ENCODE results near the gene PROKR1.

DNA sequence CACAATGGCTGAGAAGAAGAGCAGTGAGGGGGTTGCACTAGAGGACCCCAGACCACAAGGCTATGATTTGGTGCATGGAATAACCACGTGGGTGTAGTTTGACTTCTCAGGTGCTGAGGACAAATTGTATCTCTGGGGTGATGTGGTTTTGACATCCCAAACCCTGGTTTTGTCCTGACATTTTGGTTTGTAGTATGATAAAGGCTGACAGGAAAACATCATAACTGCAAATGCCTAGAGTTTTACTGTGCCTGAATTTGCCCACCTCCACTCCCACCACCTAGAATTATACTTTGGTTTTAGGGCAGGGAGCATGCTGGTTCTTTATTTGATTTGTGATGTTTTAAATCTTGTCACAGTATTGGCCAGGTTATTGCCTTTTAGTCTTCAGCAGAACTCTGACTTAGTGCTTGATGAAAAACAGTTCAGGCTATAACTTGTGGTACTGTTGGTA is 29.6 kb downstream of the PLEK start:
- PRO-cap, 2 experiments = no peak in any of the 2 experiments

DNA sequence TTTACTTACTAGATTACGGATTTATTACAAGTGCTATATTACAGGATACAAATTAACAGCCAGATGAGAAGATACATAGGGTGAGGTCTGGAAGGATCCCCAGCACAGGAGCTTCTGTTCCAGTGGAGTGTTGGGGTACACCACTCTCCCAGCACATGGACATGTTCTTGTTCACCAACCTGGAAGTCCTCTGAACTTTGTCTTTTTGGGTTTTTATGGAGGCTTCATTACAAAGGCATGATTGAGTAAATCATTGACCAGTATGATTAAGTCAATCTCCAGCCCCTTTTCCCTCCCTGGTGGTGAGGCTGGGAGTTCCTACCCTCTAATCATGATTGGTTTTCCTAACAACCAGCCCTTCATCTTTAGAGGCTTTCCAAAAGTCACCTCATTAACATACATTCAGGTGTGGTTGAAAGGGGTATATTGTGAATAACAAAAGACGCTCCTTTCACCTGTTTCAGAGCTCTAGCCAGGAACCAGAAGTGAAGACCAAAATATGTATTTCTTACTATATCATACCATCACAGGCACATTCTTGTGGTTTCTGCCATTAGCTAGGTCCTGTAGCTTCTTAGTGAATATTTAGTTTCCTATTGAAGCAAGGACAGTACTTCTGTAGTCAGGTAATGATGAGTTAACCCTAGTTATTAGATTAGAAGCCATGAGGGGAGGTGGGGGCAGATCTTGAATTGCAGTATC is 38.4 kb downstream of the APLF start:
- PRO-cap, 2 experiments = no peak in any of the 2 experiments

GRCh38 chr2:68643395-68643903 is at the start of gene PROKR1:
Gene PROKR1, plus strand, starts transcription at chr2:68643579.
- PRO-cap, 2 experiments = no peak in any of the 2 experiments

DNA sequence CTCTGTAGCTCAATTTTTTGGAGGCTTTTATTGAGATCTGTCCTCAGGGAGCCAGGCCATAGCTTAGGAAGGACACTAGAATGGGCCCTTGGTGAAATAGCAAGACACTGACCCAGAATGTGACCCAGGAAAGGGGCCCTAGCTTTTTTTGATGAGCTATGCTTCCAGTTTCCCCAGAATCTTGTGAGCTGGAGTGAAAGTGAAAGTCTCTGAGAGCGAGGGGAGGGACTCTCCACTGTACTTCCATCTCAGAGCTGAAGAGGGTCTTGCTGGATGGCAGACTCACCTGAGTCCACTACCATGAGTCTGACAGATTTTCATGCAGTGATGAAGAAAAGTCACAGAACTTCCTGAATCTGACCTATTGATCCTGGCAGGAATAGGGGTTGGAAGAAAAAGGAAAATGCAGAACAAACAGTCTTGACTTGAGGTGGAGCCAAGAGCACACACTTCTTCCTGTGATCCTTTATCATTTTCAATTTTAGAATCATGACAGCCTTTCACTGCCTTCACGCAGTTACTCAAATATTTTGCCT is 3.1 kb downstream of the ARHGAP25 start:
- PRO-cap, 2 experiments = peak in 1 of 2 experiments; most common plus-strand start position 251 of the sequence (in 1); most common minus-strand start position 121 of the sequence (in 1)

GRCh38 chr2:68828913-68829977 is 42.0 kb downstream of the BMP10 start:
- PRO-cap, 2 experiments = no peak in any of the 2 experiments

- PRO-cap, 2 experiments = no peak in any of the 2 experiments
Observed at GRCh38 chr2:68856987-68857524, 14.1 kb downstream of the BMP10 start.

- PRO-cap, 2 experiments = no peak in any of the 2 experiments
Observed at GRCh38 chr2:69046125-69046726, 33.2 kb downstream of the ANTXR1 start.

DNA sequence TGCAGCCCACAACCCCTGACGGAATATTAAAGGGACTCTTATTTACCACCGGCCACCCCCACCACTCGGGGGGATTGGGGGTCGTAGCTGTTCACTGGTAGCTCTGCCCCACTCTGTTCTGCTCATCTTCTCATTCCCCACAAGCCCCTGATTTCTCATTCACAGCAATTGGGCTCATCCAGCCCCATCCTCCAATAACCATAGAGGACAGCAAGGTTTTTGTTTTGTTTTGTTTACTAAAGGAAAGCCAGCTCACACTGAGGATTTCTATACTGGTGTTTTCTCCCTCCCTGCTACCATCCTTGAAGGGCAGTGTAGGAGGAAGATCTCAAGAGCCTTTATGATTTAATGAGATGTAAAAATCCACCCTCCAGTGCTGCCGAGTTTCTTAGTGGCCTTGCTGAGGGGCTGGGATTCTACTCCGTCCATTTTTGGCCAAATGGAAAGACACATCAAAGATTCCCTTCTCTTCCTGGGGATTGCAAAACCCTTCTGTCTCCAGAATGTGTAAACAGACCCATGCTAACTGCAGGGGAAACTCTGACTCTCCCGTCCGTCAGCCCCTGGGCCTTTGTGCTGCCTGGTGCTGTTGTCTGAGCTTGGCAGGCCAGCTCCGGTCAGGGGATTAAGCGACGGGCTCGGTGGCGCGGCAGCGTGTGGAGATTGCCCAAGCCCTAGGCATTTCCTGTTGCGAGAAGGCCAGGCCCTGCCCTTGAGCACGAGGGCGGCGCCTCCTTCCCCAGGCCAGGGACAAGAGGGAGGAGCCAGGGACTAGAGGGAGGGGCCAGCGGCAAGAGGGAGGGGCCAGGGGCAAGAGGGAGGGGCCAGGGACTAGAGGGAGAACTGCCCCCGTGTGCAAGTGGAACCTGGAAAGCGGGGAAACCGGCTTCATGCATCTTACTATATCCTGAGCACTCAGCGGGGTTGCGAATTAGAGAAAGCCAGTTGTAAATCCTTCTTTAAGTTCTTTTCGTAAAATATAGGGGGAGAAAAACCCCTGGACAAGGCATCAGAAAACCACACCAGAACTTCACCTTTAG is 165.1 kb downstream of the ANTXR1 start:
- PRO-cap, 2 experiments = peak in 2 of 2 experiments; most common plus-strand start position 862 of the sequence (in 1); most common minus-strand start position 658 of the sequence (in 2)

DNA sequence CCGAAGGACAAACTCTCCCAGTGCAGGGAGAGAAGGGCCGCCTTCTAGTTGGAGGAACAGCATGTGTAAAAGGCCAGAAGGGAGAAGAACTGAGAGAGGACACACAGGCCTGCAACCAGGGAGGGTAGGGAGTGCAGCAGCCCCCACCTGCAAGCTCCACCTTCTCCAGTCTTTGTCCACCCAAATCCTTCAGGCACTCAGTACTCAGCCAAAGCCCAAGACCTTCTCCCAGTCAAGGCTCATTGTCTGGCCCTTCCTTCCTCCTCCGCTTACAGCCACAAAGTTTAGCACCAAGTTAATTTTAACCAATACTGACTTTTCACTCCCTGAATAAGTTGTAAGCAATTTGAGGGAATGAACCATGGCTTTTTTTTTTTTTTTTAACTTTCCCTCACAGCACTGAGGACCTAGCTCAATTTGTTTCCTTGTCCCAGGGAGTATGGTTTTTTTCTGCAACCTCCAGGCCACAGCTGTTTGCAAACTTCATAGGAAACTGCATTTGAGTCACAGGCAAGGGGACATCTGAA is 181.7 kb downstream of the GFPT1 start:
- PRO-cap, 2 experiments = no peak in any of the 2 experiments

- PRO-cap, 2 experiments = no peak in any of the 2 experiments
Observed at GRCh38 chr2:69253589-69254399, 133.2 kb downstream of the GFPT1 start.

- PRO-cap, 2 experiments = peak in 1 of 2 experiments; most common plus-strand start chr2:69306600 (in 1); most common minus-strand start chr2:69306463 (in 1)
Observed at GRCh38 chr2:69306095-69306768, 80.8 kb downstream of the GFPT1 start.

DNA sequence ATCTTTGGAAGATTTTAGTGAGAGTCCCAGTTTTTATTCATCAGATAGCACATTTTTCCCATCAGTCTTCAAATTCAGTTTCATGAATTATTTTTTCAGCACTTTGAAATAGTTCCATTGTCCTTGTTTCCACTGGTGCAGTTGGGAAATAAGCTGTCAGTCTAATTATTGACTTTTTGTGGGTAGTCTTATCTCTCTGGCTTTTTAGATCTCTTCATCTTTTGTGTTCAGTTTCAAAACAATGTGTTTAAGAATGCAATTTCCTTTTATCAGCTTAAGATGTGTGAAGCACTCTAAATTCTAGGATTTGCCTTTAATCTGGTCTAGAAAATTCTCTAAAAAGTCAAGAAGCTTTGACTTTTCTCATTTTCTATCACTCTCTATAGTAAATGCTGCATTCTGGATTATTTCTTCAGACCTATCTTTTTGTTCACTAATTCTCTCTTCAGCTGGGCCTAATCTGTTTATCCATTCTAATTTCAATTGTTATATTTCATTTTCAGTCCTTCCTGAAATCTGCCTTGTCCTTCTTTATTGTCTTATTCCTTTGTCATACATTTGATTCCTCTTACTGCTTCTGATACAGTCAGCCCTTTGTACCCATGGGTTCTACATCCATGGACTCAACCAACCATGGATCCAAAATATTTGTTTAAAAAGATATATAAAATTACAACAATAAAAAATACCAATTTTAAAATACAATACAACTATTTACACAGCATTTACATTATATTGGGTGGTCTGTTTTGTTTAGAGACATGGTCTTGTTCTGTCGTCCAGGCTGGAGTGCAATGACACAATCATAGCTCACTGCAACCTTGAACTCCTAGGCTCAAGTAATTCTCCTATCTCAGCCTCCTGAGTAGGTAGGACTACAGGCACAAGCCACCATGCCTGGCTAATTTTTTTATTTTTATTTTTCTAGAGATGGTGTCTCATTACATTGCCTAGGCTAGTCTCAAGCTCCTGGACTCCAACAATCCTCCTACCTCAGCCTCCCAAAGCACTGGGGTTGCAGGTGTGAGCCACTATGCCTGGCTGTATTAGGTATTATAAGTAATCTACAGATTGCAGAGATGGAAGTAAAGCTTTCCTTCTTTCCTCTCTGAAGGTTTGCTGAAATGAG is 70.1 kb downstream of the GFPT1 start:
- PRO-cap, 2 experiments = no peak in any of the 2 experiments

- PRO-cap, 2 experiments = no peak in any of the 2 experiments
Observed at GRCh38 chr2:69388075-69388573, 1.1 kb upstream of the GFPT1 start.

DNA sequence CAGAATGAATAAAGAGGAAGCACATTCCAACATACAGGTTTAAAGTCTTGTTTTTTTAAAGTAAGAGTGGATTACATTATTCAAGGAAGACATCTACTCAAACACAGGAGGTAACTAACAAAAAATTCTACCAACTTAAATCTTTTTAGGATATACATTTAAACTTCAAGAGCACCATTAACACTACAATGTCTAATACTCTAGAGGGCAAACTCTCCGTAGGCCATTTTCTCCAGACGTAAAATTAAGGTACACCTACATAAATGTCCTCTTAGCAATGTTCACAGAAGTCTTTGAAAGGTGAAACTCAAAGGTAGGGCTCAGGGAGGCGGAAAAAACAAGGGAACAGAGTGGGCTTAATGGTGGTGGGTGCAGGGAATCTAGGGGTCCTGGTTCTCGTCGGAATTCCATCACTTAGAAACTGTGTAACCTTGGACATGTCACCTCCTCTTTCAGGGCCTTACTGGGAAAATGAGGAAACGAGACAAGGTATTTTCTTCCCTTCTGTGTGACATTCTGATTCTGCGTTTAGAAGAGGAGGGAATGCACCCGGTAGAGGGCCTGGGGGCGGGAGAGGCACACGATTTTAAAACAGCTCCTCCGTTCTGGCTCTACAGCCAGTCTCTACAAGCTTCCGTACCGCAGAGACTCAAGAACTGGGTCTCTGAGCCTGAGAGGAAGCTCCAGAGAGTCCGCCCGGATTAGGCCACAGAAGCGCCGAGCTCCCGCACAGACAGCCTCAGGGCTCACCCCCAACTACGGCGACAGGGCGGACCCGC is 579 bp downstream of the NFU1 start:
- PRO-cap, 2 experiments = peak in 2 of 2 experiments; most common plus-strand start position 616 of the sequence (in 1); most common minus-strand start position 418 of the sequence (in 2)

- PRO-cap, 2 experiments = peak in 1 of 2 experiments; most common plus-strand start chr2:69577115 (in 1)
Observed at GRCh38 chr2:69576706-69577355, 66.7 kb downstream of the AAK1 start.

- PRO-cap, 2 experiments = no peak in any of the 2 experiments
Observed at GRCh38 chr2:69692915-69693307, 49.0 kb upstream of the ANXA4 start.

GRCh38 chr2:69694087-69694875 is 47.7 kb upstream of the ANXA4 start:
- PRO-cap, 2 experiments = no peak in any of the 2 experiments

GRCh38 chr2:69756002-69756526 is 14.1 kb downstream of the ANXA4 start:
- PRO-cap, 2 experiments = no peak in any of the 2 experiments

DNA sequence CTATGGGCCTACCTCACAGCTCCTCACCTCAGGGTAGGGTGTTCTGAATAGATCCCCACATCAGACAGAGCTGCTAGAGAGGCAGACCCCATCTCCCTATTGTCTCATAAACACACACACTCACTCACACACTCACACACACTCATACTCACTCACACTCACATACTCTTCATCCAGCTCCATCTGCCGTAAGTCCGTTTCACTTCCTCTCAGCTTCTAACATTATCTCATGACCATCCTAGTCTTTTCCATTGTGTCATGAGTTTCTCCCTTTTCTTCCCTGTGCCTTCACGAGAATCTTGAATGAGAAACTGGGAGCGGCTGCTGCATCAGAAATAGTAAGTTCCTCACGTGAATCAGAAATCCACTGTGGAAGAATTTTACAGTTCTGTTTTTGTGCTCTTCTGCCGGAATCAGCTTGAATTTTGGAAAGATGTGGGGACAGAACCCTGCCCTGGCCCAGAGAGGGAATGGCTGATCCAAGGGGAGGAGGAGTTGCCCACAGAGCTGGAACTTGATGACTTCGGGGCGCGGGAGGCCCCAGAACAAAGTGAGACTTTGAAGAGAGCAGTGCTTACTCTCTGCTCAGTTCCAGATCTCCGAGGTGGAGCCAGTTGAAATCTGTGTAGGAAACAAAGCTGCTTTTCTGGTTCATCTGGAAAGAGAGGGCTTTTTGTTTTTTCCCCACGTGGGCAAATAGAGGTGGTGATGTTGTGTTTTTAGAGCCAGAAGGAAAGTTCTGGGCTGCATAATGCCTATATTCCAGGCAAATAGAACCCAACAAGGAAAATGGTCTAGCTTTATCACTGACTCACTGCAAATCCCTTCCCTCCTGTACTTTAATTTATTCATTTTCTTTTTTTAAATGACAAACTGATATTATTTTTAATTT is 21.1 kb downstream of the ANXA4 start:
- PRO-cap, 2 experiments = no peak in any of the 2 experiments

DNA sequence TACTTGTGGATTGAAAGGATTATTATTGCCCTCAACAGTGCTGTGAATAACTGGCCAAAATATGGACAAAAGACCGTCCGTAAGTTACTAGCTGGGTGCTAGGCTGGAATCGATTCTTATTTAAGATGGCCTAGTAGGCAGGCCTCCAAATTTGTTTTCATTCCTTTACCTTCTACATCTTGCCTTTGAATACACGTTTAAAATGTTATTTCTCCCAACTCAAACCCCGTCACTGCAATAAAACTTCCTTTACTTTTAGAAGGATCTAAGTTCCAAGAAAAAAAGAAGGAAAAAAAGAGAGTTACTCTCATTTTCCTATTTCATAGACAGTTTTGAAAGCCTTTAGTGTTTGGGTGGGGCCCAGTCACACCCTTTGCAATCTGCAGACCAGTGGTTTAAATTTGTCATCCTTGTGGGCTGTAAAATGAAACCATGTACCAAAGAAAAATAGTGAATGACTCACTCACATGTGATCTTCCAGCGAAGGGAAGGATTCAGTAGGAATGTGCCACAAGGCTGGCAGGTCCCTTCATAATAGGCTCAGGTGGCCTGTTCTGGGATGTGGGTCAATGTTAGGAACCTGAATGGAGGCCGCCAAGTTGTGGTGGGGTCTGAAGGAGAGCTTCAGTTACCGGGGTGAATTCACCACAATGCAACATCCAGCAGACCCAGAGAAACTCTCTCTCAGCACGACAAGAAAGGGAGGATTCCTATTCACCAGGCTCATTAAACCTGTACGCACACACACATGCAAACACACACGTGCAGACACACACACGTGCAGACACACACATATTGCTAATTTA is 28.3 kb downstream of the ANXA4 start:
- PRO-cap, 2 experiments = no peak in any of the 2 experiments